Measurements from ENCODE around the genes PGC and TRERF1.

DNA sequence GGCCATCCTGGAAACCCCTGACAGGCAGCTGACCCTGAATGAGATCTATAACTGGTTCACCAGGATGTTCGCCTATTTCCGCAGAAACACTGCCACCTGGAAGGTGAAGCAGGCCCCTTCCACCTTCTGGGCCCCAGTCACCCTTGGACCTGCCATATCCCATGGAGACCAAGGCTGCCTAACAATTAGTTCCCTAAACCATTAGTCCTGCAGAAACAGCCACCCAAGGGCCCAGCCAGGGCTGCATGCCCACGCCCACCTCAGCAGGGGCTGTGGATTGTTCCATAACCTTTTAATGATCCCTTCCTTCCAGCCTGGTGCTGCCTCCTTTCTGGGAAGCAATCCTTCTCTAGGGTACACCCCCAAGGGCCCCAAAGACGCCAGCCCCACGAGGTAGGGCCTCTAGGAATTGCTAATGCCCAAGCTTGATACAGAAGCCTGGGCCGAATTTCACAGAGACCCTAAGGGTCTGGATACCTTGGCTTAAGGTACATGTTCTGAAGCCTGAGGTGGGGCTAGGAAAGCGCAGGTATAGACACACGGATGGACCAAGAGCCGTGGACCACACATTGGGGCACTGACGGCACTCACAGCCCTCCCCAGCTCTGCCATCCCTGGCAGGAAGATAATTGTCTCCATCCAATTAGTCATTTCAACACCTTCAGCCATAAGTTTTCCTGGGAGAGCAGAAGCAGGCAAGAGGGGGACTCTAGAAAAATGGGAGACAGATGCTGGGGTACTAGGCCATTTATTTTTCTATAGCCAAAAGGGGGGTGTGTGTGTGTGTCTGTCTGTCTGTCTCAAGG, 45.2 kb downstream of the FOXP4 start:
- RRBS, result no CpG with 5 or more reads among the region's 10 CpGs

GRCh38 chr6:41594056-41595357, 43.8 kb upstream of the MDFI start:
- RRBS, result no CpG with 5 or more reads among the region's 26 CpGs

DNA sequence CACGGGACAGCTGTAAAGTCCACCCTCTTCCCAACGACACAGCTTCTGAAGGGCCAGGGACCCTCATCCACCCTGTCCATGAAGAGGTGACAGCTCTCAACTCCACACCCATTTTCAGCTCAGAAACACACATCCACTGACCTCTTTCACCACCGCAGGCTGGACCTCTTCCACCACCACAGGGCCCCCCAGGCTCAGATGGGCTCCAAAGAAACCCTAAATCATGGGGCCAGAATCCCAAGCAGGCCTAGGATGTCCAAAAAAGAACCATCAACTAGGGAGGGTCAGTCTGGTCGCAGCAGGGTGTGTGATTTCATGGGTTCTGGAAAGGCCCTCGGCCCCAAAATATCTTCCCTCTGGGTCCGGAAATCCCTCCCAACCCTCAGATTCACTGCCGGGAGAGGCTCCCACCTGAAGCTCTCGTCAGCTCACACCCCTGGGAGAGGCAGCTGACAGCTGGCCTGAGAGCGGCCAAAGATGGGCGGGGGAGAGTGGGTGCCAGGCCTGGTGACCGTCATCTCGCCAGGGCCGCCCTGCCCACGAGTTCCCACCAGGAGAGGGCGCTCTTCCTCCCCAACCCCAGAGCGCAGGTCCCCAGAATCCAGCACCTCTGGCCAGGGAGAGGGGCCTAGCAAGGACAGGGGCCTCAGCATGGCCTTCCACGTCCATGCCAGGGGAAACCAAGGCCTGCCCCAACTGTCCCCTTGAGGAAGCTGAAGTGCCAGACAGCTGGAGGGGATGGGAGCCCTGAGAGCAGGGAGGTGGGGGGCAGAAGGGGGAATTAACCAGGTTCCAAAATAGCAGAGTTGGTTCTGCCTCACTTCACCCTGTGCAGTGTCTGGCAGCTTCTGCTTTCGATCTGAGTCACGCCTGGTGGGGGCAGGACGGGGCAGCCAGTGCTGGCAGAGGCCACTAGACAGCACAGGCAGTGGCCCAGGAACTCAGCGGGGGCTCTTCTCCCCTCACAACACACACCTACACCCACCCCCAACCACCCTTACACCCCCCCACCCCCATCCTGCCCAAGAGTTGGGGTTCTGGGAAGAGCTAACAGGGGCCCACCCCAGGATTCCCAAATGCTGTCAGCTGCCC, 29.6 kb downstream of the TFEB start:
- RRBS, result no CpG with 5 or more reads among the region's 21 CpGs

DNA sequence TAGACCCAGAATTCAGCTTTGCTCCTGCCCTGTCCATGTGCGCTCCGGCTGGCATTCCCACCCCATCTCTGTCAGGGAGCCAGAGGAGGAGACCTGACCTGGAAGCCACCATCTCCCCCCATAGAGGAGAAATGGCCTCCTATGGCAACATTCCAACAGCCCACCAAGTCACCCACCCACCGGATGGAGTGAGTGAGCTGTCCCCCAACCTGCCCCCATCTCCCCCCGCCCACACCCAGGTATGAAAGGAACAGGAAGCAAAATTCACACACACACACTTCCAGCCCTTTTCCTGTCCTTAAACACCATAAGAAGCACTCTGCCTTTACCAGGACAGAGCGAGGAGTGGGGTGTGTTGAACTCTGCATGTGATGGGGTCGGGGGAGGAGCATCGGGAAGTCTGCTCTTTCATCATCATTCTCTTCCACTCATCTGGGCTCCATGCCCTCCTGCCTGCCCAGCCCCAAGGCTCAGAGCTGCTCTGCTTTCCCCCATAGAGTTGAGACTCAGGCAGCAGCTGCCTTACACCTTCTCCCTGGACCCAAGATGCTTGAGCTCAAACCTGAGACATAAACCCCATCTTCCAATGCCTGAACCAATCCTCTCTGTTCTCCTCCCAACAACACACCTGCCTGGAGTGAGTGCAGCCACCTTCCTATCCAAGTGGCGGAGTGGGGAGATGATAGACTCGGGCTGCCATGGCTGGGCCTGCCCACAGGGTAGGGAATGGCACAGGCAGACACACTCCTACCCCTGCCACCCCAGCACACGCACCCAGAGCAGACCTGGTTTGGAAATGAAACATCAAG, 28.6 kb downstream of the TFEB start:
- RRBS, result no CpG with 5 or more reads among the region's 10 CpGs

DNA sequence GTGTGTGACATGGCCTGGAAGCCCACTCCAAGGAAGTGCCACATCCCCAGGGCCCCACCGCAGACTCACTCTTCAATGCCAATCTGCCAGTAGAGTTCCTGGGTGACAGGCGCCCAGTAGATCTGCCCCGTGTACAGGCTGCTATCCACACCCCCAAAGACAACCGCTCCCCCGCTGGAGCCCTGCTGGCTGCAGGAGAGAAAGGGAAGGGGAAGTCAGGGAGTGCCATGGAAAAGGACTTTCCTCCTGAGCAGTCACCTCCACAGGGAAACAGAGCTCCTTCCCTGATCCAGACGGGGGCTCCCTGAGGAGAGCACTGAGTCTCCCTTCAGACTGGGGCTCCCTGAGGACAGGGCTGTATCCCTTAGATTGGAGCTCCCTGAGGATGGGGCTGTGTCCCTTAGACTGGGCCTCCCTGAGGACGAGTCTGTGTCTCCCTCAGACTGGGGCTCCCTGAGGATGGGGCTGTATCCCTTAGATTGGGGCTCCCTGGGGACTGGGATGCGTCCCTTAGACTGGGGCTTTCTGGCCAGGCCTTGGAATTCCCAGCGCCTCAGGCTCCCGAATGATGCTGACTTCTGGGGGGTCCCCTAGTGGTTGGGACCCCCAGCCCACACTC, 5.1 kb upstream of the TFEB start:
- RRBS, result no CpG with 5 or more reads among the region's 10 CpGs

- RRBS, result no CpG with 5 or more reads among the region's 7 CpGs
Observed at GRCh38 chr6:41744270-41744966, 2.8 kb downstream of the PGC start.

DNA sequence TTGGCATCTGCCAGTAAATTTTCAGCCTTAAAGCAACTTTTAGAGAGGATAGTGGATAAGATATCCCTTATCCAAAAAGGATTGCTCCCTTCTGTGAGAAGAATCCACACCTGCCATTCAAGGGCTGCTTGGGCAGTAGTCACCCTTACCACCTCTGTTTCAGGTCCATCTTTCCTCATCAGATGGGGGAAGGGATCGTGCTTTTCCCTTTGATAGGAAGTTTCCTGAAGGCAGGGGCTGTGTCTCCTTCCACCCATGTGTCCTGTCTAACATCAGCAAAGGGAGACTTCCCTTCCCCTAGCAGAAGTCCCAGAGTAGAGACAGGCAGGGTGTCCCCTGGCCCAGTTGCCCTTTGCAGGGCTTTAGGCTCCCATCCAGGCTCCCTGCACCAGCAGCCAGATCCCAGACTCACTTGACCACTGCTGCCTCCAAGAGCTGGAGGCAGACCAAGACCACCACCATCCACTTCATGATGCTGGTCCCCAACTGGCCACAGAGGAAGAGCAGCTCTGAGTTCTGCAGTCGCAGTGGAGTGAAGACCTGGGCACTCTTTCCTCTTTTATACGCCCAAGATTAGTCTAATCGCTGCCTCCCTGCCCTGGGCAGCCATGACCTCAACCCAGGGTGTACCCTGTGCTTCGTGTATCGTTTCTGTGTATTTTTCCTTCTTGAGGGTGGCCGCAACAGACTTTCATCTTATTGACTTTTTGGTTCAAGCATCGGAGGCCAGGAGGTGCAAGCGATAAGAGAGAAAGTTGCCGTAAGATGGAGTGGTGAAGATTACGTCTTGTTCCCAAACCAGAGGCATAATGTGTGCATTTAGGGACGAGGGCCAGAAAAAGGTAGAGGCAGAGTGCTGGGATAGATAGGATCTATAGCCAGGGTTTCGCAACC, at the start of gene PGC:
PGC (minus strand) TSS at position 534 of the 894 bp plus-strand sequence.
- RRBS, result no CpG with 5 or more reads among the region's 13 CpGs

- RRBS, result no CpG with 5 or more reads among the region's 11 CpGs
Observed at GRCh38 chr6:41917336-41918092, 3.4 kb downstream of the MED20 start.

- RRBS, result no CpG with 5 or more reads among the region's 1 CpG
Observed at GRCh38 chr6:41934631-41935422, 6.8 kb downstream of the CCND3 start.

GRCh38 chr6:41936023-41937029, 5.3 kb downstream of the CCND3 start:
- RRBS, result no CpG with 5 or more reads among the region's 11 CpGs

DNA sequence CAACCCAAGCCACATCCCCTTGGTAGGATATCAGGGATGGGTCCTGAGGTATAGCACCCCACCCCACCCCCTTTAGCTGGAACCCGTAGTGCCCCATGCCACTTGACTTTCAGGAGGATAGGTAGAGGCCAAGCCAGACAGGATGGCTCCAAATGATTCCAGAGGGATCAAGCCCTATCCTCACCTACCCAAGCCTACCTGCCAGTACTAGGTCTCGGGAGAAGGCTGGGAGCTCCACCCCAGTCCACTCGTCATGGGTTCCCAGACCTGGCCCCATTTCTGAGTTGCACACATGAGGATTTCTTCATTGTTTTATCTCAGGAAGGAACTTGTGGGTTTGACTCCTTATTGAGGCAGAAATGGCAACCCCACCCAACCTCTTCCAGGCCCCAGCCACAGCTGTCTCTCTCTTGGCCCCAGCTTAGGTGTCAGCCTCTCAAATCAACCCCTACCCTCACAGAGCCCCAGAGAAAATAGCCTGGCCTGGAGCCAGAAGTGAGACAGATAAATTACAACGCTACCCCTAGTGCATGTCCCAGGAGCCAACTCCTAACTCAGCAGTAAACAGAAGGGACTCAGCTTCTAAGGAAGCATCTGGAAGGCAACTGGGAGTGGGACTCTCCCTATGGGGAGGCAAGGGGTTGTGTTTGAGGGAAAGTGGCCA, 3.5 kb downstream of the CCND3 start:
- RRBS, result no CpG with 5 or more reads among the region's 4 CpGs

DNA sequence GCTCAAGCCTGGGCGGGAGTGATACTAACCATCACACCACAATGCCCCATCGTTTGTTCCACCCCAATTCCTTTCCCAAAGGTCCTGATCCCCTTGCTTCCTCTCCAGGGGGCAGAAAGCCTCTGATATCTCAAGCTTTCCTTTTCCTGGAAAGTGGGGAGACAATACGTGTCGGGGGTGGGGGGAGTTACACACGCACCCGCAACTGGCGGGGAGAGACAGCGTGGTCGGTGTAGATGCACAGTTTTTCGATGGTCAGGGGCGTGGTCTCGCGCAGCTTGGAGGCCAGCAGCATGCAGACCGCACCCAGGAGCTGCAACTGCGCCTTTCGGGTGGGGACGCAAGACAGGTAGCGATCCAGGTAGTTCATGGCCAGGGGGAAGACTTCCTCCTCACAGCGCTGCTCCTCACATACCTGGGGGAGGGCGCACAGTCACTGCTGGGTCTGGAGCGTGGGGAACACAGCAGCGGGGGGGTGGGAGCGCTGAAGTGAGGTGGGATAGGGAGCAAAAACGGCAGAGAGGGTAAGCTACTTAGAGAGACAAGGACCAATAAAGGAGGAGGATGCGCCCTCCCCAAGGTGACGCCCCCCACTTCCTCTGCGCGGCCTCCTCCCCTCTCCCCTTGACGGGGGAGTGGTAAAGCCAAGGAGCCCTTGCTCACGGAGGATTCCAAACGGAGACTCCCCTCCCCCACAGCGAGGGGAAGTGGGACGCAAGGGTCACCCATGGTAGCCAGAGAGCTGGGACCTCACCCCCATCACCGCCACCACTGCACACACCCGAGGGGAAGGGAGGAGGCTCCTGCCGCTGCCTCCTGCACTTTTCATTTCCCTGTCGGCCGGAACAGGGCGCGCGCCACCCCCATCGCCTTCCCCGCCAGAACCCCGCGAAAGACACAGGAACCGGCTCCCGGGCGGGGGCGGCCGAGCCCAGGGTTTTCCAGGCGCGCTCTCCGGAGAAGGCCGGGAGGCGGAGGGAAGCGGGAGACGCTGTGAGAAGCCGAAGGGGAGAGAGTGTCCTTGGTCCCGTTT, 1.1 kb downstream of the CCND3 start:
- RRBS, result 2% methylated on average over 16 of the region's 59 CpGs

GRCh38 chr6:41953289-41953845, 11.8 kb upstream of the CCND3 start:
- RRBS, result no CpG with 5 or more reads among the region's 4 CpGs

GRCh38 chr6:42031290-42031721, 19.0 kb upstream of the TAF8 start:
- RRBS, result no CpG with 5 or more reads among the region's 5 CpGs

DNA sequence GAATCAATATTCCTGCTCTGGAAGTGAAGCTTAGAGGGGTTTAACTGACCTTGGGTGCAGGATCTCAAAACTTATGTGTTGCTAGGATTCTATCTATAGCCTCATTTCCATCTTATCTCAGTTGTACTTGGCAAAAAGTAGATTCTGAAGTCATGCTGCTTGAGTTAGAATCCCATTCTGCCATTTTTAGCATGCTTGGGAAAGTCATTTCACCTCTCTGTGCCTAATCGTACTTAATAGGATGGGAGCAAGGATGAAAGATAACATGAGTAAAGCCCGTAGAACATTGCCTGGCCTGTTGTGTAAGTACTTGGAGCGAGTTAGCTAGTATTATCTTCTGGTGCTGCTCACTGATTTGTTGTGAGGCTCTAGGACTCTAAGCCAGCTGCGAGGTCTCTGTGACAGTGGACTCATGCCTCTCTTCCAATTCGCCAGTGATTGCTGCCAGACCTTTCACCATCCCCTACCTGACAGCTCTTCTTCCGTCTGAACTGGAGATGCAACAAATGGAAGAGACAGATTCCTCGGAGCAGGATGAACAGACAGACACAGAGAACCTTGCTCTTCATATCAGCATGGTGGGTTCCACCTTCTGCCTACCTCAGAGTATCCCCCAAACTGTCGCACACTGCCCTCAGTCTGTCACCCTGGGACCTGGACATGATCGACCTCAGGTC, 17.8 kb downstream of the TAF8 start:
- RRBS, result no CpG with 5 or more reads among the region's 9 CpGs

GRCh38 chr6:42105995-42106377, 36.4 kb downstream of the C6orf132 start:
- RRBS, result no CpG with 5 or more reads among the region's 6 CpGs

DNA sequence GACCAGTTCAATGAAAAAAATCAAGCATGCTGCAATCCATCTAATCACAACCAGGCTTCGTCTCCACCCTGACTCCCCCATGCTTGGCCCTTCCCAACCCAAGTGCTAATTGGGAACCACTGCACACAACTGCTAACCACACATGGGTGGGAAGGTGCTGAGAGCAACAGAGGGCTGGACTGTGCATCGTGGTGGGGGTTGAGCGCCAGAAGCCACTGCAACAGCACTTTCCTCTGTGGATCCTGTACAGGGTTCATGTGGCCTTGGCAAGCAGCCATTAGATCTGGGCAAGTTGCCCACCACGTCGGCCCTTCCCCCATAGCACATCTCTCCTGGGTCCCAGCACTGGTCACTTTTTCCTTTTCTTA, 34.2 kb upstream of the MRPS10 start:
- RRBS, result no CpG with 5 or more reads among the region's 5 CpGs

DNA sequence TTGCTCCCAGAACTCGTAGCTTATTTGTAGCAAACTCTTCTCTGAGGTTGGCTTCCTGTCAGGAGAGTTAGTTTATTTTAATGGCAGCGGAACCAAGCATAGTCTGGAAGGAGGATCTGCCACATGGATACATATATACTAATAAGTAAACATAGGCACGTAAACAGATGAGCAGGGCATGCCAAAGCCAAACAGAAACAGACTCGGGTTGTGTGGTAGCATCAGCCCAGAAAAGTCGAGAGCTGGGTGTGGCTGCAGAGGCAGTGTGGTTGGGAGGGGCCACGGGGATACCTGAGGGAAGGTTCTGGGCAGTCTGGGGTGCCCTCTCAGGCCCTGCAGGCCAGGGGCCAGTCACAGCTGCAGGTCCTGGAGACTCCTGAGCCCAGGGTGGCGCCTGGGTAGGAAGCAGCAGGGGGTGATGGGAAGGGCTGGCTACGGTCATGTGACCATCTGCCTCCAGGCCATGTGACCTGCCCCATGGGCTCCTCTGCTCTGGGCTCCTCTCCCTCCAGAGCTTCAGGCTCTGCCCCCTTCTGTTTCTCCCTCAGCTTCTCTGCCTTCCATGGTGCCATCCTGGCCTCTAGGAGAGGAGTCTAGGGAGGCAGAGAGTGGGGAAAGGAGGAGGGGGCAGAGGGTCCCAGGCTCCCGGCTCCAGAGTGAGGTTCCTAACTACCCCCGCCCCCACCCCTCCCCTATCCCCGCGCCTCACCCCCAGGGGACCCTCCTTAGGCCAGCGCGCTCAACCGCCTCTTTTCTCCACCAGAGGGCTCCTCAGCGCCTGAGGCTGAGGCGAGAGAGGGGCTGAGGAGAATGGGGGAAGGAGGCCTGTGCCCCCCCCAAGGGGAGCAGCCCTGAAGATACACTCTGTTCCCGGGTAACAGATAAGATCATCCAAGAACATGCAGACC, 42.9 kb upstream of the MRPS10 start:
- RRBS, result no CpG with 5 or more reads among the region's 18 CpGs

- RRBS, result no CpG with 5 or more reads among the region's 7 CpGs
Observed at GRCh38 chr6:42417516-42418122, 34.1 kb downstream of the TRERF1 start.

DNA sequence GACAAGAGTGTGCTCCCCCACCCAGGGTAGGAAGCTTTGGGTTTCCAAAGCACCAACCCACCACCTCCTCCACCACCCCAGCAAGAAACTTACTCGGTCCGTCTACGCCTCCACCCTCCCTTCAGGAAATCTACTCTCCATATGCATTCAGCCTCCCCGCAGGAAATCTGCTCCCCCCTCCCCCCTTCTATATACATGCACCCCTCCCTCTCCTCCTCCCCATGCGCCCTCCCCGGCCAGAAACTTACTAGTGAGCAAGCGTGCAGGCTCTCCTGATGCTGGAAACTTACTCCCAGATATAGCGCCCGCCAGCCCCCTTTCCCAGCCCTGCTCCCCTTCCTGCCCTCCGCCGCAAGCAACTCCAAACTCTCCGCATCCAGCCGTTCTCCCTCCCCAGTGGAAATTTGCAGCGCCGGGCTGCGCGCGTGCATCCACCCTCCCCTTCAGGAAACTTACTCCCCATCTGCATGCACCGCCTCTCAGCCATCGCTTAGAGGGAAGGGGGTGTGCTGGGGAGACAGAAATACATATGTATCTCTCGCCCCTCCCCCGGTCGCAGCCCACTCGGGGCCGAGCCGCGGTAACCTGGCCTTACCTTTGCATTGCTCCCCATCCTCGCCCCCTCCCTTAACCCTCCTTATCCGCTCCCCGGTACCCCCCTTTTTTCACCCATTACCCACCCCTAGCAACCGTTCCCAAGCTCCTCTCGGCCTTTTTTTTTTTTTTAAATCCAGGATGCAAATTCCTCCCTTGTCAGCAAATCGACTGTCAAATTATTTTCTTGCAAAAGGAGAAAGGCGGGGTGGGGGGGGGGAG, at the start of gene TRERF1:
TRERF1 (minus strand) TSS at position 501 of the 816 bp plus-strand sequence.
- RRBS, result 1% methylated on average over 9 of the region's 34 CpGs